Mesenchymal stem cell of Wharton's jelly (primary cell): ENCODE measurements around a stretch of chr17.

DNA sequence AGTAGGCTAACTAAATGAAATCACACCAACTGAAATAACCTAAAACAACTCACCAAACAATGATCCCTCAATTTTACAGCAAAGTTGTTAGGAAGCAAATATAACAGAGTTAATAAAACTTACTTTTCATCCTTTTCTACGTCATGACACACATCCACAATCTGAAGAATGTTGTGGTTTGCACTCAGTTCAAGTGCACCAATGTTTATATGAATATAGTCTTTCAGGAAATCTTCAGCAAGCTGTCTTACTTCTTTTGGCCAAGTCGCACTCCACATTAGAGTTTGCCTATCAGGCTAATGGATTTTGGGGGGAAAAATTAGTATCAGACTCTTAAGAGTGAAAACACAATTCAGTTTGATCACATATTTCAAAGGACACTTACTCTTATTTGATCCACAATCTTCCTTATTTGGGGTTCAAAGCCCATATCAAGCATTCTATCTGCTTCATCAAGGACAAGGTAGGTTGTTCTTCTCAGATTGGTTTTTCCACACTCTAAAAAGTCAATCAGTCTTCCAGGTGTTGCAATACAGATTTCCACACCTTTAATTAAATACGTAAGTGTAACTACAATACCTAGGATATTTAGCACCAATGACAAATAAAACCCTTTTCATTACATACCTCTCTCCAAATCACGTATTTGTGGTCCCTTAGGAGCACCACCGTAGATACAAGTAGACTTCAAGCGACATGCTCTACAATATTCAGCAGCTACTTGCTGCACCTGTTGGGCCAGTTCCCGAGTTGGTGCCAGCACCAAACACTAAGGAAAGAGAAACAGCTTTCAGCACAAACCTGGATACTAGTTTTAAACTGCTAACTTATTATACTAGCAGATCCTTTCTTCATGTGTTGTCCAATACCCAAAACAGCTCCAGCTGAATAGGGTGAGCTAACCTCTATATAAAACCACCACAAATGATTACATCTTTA is 3.0 kb downstream of the DDX5 start:
- CAGE, long polyA plus RNA, result no peak

DNA sequence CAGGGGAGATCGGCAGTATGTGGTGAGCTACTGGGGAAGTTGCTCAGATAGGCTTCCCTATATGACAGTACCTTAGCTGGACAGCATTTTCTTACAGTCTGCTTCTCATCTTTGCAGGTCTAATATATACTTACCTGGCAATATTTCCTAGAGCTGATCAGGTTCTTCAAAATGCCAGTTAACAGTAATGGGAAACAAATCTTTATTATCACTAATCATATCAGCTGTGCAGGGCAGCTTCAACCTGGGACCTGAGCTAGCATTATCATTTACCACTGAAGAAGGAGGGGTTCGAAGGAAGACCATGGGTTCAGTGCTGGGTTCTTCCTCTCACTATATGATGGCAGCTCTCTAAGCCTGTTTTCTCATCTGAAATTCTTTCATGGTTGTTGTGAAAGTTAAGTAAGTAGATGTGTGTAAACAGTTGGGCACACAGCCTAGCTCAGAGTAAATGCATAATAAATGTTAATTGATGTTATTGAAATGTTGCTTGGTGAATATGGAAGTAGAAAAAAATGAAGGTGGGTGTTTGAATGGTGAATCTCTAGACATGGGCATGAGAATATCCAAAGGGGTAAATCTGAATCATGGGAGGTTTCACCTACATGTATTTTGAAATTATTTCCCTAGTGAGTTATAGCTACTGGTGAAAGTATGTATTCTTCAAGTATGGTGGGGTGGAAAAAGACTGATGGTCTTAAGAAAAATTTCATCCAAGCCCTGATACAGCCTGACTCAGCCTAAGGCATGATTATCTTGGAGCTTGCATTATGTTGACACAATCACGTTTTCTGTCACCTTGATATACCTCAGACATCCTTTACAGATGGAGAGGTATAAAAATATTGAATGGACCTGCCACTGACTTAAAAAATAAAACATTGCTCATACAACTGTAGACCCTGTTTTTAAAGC is 9.1 kb downstream of the CEP95 start:
- CAGE, long polyA plus RNA, result no peak

DNA sequence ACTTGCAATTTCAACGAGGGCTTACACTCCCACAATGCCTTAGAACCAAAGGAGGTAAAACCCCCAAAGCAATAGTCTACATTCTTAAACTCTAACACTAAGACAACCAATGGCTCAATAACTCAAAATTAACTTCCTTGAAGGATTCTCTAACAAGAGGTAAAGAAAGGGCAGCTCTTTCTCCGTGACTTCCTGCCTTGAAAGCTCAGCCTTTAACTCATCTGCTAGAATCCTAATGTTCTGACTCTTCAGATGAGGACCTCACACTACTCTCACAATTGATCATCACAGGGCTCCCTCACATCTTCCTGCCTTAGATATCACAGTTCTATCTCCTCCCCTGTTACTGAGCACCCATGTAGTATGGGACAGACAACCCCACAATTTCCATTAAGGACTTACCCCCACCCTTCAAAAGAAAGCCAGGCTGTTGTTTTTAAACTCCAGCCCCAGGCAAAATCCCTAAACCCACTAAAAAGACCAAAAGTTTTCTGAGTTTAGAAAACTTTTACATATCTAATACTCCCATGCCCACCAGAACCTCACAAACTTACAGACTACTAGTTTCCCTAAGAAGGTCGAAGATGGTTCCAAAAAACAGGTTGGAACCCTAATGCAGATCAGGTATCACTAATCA is 33.4 kb downstream of the SMURF2 start:
- CAGE, long polyA plus RNA, result no peak

GRCh38 chr17:64641293-64641881 is 20.7 kb downstream of the SMURF2 start:
- CAGE, long polyA plus RNA, result no peak

- CAGE, long polyA plus RNA, result no peak
These were observed 2.0 kb downstream of the SMURF2 start for GRCh38 chr17:64660068-64660520.

- CAGE, long polyA plus RNA, result no peak
These were observed 77.5 kb upstream of the SMURF2 start for GRCh38 chr17:64739356-64740194.

DNA sequence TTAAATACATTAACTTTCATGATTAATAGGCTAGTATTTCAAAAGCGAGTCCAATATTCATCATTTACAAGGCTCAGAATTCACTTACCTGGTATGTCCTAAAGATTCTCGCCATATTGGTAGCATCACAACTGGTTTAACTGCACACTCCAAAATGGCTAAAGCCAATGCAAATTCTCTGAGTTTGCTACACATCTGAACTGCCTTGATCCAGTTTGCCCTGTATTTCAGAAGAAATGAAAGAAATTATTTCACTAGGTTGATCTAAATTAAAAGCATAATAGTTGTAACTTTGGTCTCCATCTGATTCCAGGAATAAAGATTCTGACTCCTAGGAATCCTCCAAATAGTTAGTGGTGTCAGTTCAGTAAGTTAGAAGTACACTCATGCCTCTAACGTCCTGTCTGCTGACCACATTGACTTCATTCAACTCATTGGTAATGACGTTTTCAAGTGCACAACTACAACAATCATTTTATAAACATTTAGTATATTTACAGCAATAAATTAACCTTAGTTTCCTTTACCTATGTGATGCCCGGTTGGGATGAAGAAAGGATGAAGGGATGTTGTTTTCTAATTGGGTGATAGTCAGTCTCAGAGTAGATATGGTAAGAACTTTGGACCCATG is 99.8 kb upstream of the SMURF2 start:
- CAGE, long polyA plus RNA, result no peak

GRCh38 chr17:64897237-64897683 is 22.0 kb downstream of the LRRC37A3 start:
- CAGE, long polyA plus RNA, result no peak

- CAGE, long polyA plus RNA, result no peak
These were observed 45.9 kb upstream of the LRRC37A3 start for GRCh38 chr17:64965076-64965704.

GRCh38 chr17:64968955-64969665 is 49.8 kb upstream of the LRRC37A3 start:
- CAGE, long polyA plus RNA, result no peak

GRCh38 chr17:64969926-64970489 is 50.7 kb upstream of the LRRC37A3 start:
- CAGE, long polyA plus RNA, result no peak

- CAGE, long polyA plus RNA, result no peak
These were observed 56.7 kb upstream of the LRRC37A3 start for GRCh38 chr17:64975899-64976439.

DNA sequence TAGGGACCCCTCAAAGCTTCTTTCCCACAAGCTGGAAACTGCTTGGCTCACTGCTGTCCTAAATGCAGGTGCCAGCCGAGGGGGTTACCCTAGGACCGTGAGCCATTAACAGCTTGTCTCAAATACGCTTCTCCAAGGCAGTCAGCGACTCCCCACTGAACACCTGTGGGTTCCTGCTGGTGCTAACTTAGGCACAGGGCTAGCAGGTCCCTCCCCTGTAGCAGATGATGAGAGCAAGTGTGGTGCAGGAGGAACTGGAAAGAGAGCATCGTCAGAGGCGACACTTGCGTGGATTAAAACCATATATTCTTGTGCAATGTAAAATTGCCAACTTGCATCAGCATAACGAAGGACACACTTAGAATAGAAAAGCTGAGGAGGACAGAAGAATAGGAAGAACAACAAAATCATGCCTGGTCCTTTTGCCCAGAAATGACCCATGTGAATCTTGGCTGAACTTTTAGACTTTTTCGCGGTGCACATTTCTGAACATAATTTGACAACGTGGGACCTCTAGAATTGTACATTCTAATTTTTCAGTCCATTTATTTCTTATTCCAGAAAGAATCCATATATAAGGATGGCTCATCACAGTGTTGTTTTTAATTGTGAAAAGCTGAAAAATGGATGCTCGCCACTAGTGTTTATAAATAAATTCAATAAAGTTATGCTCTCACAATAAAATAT is 67.2 kb upstream of the LRRC37A3 start:
- CAGE, long polyA plus RNA, result no peak

DNA sequence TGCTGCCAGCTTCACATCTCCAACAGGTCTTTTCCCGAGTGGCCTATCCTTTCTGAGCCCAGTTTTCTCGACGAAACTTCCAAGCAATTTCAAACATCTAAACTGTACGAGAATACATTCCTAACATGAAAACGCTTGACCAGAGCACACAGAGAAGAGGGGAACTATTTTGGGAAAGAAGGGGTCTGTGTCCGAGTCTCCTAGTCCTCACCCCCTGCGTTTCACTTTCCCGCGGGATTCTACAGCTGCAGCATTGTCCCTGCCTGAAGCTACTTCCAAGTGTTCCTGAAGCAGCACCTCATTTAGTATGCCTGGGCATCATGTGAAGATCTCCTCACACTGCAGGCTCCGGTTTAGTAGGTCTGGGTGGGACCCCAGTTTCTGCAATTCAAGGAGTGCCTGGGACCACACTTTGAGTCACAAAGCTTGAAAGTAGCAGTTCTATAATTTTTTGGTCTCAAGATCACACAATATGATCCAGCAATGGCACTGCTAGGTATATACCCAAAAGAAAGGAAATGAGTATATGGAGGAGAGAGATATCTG is 37.6 kb downstream of the GNA13 start:
- CAGE, long polyA plus RNA, result no peak

DNA sequence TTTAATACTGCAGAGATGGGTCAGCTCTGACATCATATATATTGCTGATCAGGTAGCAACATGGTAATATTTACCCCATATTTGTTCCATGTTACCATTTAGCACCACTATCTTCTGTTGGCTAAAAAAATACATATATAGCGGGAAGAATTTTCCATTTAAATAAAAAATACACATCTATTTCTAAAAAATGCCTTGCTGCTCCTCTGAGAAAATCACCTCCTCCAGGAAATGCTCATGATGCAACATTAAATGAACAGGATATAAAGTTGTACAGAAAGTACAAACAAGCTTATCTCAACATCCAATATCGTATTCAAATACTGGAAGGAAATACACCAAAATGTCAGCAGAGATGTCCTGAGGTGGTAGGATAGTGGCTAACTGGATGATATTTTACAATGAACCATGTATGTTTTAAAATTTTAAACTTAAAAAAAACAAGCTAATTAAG is 21.4 kb downstream of the GNA13 start:
- CAGE, long polyA plus RNA, result no peak

- CAGE, long polyA plus RNA, result no peak
These were observed 16.0 kb upstream of the GNA13 start for GRCh38 chr17:65072593-65072965.

- CAGE, long polyA plus RNA, result no peak
These were observed 27.1 kb downstream of the RGS9 start for GRCh38 chr17:65164164-65164780.

DNA sequence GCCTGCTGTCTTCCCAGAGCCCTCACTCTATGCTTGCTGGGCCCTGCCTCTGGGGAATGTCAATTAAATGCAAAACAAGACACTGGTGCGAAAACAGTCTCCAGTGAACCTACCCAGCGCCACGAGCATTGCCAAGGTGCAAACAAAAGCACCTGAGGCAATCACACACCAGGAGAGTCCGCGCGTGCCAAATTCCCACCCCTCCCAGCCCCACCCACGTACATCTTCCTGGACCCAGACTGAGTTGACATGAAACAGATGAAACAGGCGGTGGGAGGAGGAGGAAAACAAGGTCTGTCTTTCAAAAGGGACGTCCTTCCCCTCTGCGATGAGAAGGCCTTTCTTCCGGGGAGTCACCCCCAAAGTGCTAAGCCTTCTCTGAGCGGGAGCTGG is 200.5 kb downstream of the AXIN2 start:
- CAGE, long polyA plus RNA, result no peak

GRCh38 chr17:65515492-65516000 is 45.9 kb downstream of the AXIN2 start:
- CAGE, long polyA plus RNA, result no peak

DNA sequence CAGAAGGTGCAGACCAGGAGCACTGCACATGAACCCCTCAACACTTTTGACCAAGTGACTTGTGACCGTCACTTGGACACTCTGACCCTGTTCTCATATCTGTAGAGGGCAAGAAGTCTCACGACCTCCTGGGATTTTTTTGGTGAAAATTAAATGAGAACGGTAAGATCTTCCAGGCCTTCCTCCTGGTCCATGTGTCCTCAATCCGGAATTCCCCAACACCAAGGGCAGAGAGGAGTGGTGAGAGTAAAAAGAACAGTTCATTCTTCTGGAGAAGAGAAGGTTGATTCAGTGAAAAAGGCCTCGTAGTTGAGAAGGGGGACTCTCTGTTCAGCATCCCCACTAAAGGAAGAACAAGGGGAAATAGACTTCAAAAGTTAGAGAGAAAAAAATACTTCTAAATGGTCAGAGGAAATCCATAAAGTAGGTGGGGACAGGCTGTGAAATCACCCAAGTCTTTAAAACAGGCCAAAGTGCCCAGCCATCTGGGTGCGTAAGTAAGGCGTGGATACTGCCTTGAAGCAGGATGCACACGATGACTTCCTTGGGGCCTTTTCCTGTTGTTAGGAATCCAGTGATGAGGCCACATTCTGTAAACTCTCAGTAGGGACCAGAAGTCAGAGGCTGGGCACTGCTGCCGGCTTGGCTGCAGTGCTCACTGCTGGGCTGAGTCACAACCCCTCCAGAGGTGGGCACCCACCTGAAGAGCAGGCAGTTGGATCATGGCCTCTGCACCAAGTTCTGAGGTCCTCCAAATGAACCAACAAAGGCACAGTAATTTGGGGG is 9.3 kb downstream of the AXIN2 start:
- CAGE, long polyA plus RNA, result no peak